ENCODE results near the gene PCDH7.

- PRO-cap = bidirectional peak, plus-strand start at chr4:30720406, minus-strand start at chr4:30720163; bidirectional peak, plus-strand start at chr4:30720838, minus-strand start at chr4:30720545
Measured at GRCh38 chr4:30720294-30721056, at the start of gene PCDH7. Gene PCDH7 (plus strand): TSS chr4:30720369.

DNA sequence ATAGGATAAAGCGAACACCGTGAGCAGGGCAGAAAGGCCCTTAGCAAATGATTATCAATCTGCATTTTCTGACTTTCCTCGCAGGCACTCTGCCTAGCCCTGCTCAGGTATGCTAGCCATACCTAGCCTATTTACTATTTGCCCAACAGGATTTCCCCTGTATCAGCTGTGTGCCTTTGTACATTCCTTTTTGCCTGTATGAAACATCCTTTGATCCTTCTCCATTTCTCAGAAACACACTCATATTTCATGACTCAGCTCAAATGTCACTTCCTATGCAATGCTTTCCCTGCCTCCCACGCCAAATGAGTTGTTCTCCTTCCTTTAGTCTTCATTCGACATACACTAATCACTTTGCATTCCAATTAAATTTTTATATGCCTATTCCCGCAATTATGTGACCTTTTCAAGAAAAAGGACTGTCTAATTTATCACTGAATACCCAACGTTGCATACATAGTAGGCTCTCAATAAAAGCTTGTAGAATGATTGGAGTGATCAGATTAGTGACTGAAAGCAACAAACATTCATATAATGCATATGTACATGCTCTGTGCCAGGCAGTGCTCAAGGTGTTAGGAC is 37.3 kb downstream of the PCDH7 start:
- PRO-cap = unidirectional peak, minus-strand start at position 91 of the sequence; unidirectional peak, minus-strand start at position 111 of the sequence

DNA sequence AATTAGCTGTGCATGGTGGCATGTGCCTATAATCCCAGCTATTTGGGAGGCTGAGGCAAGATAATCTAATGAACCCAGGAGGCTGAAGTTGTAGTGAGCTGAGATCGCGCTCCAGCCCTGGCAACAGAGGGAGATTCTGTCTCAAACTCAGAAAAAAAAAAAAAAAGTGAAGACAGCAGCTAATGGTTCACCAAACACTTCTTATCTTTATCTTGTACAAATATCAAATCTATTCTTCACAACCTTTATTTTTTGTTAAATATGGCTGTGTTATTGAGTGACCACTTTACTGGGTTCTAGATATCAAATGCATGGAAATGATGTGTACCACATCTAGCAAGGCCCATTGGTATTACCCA is 2470.0 kb downstream of the ARAP2 start:
- PRO-cap = no peak

DNA sequence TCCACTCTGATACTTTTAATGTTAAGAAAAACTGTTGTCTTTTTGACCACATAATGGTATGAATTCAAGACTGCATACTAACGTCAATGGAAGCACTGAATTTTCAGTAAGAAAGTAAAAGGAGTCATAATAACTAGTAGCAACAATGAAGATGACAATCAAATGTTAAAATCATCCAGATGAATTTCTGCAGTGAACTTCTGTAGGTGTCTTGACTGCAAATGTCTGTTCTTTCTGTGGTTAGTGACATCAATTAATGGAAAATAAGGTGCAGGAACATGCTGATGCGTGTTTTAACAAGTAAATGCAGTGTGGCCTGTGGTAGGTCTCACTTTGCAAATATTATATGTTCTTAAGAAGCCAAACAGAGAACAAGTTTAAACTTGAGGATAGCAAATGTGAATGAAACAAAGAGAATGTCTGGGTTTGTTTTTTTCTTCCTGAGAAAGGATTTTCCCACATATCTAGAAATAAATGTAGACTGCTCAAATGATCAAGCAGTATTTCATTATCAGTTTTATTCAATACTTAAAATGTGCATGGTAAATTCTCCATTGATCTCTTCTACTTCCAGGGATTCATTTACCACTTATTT is 2.6 kb upstream of the DTHD1 start:
- PRO-cap = no peak

DNA sequence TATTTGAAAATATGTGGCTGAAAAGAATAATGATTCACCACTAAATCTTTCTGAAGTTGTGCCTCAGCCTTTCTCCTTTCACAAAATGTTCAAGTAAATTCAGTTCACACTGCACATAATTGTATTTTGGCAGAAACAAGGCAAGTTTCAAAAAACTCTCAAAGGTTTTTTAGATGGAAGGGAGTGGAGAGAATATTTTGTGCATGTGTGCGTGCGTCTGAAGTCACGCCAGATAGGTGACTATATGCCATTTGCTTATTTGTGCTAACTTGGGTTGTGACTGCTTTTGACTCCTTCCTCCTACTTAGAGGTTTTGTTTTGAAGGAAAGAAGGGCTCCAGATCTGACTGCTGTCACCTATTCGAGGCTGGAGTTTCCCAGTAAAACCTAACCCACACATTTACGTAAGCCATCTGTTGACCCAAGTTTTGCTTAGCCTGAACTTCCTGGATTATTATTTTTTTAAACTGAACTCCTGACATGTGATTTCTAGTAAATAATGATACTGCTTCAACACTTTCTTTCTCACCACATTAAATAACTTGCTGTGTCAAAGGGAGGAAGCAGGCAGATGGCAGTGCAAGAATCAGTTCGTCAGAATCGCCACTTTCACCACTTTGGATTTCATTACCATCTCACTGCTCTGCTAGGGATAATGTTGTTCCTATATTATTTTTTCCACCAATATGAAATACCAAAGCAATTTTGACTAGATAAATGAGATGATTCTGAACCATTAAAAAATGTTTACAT is 41.5 kb downstream of the DTHD1 start:
- PRO-cap = no peak

DNA sequence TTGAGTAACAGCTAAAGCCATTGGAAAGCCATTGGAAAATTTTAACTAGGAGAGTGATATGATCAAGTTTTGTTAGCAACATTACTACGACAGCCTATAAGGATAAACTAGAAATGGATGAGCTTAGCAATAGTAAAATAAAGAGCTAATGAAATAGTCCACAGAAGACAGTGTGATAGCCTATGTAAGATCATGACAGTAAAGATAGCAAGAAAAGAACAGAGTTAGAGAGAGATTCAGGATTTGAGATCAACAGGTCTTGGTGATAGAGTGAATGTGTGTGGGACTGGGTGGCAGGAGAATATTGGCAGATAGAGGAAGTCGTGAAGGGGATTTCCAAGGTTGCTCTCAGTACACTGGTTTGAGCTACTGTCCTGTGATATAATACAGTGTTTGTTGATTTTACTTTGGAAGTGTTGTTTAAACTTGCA is 44.0 kb downstream of the DTHD1 start:
- PRO-cap = no peak

DNA sequence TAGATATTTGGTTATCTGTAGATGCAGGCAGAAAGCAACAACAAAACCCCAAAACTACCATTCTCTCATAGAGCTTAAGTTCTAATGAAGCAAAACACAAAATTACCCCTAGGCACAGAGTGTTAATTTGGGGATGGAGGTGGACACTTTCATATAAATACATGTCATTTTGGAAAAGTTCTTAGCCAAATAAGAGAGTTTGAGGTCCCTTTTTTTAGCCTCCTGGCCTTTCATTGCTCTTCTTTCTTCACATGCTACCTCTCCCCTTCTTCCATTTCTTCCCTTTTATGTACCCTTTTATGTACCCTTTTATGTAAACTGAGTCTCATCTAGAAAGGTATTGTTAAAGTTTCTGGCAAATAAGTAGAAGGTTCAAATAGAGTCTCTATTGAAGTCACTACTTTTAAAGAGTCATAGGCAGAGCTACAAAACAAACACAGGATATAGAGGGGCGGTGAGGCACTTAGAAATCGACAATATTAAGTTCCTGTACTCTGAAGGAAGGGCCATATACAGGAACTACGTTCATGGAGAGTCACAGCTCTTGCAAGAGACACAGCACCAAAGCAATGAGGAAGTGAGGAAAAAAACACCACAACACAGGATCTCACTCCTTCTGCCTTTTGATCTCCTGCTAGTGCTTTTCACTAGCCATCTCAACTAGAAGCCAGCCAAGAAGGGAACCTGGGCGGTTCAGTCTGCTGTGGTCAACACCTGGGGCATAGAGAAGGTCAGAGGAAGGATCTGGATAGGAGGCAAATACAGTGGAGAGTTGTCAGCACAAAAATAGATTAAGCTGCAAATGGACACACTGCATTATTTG is 104.3 kb downstream of the DTHD1 start:
- PRO-cap = no peak

- PRO-cap = no peak
Measured at GRCh38 chr4:37590324-37590895, 95.8 kb downstream of the RELL1 start.

DNA sequence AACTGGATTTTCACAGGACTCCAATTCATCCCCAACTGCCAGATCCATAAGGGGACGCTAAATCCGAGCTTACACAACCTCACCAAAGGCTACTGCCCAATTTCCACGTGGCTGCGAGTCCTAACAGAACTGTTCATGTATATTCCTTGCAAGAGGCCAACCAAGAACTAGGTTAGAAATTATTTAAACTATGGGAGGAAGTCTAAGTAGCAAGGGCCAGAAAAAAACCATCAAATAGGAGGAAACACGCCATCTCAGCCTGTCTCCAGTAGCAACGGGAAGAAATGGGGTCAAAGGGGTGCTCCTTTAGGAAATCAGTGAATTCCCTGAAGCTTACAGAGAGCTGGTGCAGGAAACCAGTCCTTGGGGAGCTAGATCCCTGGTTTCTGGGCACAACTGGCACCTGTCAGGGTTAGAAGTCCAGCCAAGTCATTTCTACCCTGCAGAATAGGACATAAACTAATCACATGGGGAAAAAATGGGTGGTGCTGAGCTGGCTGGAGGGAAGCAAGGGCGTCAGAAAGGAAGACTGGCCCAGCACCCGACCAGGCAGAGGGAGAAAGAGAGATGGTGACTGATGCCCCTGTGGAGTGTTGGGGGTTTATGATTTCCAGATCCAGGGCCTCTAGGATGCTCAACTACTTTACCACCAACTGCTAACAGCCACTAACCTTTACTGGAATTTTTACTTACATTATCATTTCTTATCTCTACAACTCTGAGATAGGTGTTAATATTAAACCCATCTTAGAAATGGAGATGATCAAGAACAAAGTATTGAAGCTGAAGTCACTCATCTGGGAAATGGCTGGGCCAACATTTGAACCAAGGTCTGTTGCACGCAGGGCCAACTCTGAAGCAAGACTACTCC is 20.5 kb downstream of the RELL1 start:
- PRO-cap = no peak

DNA sequence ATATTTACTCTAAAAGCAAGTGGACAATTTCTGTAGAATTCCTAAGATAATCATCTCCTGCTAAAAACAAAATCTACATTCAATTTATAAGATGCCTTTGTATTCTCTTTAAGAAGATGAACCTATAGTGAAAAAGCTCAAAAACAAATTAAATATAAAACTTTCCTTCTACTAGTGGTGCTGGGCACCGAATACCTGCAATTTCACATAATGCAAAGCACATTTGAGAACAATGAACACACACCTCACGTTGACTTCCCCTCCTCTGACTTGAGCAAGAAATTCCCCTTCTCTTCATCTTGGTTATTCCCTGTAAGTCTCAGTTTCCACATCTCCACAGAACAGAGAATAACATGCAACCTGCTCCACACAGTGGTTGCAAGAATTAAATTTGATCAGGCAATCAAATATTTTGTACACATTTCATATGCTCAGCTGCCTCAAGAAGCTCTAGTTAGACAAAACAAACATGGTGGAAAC is 11.0 kb downstream of the RELL1 start:
- PRO-cap = no peak

GRCh38 chr4:37825546-37826052 is 887 bp upstream of the PGM2 start:
- PRO-cap = no peak

- PRO-cap = no peak
Measured at GRCh38 chr4:37839497-37839974, 13.1 kb downstream of the PGM2 start.

GRCh38 chr4:37978187-37978564 is 18.0 kb downstream of the PTTG2 start:
- PRO-cap = no peak

- PRO-cap = no peak
Measured at GRCh38 chr4:37989703-37990460, 29.7 kb downstream of the PTTG2 start.

GRCh38 chr4:38136891-38137638 is 176.9 kb downstream of the PTTG2 start:
- PRO-cap = no peak

DNA sequence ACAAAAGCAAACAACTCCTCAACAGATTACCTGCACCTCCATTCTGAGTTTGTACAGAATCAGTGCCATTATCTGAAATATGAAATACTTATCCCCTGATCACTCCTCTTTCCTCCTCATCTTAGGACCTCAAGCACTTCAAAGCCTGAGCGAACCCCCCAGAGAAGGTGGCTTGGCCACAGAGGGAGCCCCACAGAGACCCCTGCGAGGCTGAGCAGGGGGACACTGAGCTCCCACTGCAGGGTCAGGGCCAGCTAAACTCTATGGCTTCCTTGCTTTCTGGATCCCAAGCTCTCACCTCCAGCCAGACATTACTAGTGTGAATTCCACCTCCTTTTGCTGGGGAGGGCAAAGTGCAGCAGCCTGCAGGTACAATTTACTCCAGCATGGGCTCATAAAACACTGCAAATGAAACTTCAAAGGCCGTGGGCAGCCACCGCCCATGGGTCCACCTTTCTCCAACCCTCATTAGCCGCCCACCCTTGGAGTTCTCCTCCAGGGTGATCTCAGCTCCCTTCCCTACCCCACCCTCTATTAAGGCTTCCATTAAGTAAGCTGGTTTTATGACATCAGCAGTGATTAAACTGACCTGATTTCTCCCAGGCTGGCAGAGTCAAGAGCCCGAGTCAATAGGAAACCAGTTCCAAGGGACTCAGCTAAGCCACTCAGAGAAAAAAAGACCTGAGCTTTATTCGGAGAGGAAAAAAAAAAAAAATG is 319.3 kb downstream of the PTTG2 start:
- PRO-cap = no peak

DNA sequence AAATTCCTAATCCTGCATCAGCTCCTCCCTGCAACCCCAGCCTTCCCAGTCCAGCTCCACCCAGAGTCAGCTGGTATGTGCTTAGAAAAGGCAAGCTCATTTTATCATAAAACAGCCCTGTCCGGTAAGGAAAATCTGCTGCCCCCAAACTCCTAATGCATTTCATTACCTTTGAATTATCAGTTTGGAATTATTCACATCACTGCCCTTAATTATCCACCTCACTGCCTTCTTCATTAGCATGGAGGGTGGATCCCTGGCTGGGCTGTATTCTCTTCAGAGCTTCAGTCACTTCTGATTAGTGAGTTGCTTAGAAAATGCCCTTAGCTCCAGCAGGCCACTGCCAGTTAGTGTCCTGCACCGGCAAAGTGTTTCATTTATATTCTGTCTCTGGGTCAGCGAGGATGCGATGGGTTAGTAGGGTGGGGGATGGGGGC is 174.9 kb upstream of the KLF3 start:
- PRO-cap = no peak

- PRO-cap = no peak
Measured at GRCh38 chr4:38605795-38606449, 58.1 kb upstream of the KLF3 start.

GRCh38 chr4:38610904-38611579 is 53.0 kb upstream of the KLF3 start:
- PRO-cap = no peak

GRCh38 chr4:38677907-38678578 is 14.0 kb downstream of the KLF3 start:
- PRO-cap = no peak

All from fallopian tube (tissue), 1 donor.